Amniotic epithelial cell (primary cell): ENCODE measurements around the genes RAB29 and CTSE.

GRCh38 chr1:205727468-205728043, 22.4 kb downstream of the NUCKS1 start:
- RRBS, result no CpG with 5 or more reads among the region's 7 CpGs

DNA sequence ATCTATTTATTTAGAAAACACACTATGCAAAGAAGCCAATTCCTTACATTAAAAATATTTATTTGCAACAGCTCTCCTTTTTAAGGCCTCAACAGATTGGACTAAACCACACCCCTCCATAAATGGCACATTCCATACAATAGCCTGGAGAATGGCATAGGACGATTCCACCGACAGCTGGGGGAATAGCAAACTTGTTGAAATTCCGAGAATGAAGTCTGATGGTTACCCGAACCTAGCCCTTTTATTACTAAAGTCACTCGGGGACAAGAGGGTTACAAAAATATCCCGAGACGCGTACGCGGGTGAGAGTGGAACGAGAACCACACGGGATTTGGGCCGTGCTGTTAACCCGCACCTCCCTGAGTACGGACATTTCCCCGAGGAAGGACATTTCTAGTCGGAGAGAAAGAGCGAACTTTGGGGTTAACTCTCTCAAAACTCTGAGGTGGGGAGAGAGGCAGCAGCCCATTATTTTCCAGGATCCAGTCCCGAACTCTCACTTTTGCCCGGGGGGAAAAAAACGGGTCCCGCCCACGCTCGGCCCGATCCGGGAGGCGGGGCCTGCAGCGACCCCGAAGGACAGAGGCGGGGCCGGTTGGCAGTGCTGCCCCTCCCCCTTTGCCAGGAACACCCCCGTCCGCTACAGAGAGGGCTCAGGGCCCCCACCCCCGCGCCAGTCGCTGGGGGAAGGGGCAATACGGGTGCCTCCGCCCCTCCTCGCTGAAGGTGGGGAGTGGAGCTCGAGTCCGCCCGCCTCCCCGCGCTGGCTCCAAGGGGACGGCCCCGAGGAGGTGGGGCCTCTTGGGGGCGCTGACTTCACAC, 948 bp downstream of the NUCKS1 start:
- RRBS, result 2% methylated on average over 12 of the region's 47 CpGs

GRCh38 chr1:205750492-205750993, 561 bp upstream of the NUCKS1 start:
- RRBS, result no CpG with 5 or more reads among the region's 6 CpGs

GRCh38 chr1:205774971-205775604, at the start of gene RAB29:
Gene RAB29, minus strand, starts transcription at chr1:205775482.
- RRBS, result 2% methylated on average over 13 of the region's 43 CpGs

GRCh38 chr1:205787278-205787894, 12.1 kb upstream of the RAB29 start:
- RRBS, result no CpG with 5 or more reads among the region's 10 CpGs

DNA sequence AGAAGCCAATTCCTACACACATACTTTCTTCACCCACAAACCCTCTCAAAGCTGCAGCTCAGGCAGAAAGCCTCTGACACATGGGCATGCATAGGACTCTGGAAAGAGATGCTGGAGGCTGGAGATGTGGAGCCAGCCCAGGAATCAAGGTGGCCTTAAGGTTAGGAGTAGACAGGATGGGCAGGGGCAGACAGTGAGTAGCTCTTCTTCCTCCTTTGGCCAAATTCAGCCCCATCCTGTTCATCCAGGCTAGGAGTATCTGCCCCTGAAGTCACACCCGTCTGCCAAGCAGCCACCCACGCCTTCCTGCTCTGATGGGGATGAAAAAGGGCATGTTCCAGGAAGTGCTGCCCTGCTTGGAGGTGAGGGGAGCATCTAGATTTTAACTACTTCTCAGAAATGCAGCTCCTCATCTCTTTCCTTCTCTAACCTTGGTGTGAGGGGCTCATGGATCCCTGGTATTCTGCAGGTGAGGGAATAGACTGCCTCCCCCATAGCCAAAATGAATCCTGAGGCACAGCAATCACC, 7.7 kb downstream of the SLC41A1 start:
- RRBS, result no CpG with 5 or more reads among the region's 2 CpGs

DNA sequence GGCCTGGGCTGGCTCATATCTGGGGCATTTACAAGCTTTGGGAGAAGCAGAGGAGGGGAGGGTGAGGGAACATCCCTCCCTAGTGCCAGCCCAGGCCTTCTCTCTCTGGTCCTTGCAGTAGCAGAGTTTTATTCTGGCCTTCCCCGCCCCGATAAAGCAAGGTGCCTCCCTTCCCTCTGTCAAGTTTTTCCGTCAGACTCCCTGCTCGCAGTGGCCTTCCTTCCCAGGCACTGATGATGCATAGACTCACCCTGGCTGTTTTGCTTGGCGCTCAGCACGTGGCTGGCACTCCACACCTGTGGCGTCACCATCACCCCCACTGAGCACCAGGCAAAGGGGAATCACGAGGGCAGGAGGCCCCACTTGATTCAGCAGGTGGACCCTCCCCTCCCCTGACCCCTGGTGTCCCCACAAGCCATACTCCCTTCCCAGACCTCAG, 7.4 kb downstream of the SLC26A9 start:
- RRBS, result no CpG with 5 or more reads among the region's 8 CpGs

DNA sequence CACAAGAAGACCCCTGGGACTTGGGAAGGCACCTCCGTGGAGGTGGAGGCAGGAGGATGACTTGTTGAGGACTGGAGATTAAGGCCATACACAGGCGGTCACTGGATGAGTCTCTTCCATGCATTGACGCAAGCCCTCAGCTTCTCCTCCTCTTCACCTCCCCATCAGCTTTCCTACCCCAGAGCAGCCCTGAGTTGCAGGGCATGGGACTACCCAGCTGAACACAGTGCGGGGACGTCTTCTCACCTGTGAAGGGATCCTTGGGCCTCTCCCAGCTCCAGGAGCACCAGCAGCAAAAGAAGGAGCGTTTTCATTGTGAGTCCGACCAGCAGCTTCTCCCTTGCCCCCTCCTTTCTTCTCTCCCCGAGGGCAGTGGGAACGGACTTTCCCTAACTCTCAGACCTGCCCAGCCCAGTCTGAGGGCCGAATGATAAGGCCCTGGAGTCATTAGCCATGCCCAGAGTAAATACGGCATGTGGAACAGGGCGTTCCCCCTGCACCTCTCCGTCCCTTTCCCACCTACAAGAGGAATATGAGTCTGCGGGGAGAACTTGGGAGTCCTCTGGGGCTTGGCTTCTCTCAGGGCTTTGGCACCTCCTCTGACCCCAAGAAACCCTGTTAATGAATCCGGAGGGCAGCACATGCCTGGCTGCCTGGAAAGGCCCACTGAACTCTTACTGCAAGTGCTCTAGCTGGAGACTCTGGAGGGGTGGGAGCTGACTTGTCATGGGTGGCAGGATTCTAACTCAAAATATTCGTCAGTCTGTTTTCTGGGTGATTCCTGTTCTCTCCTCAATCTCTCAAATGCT, at the start of gene CTSE:
CTSE (minus strand) TSS at position 418 of the 809 bp plus-strand sequence.
- RRBS, result no CpG with 5 or more reads among the region's 16 CpGs

- RRBS, result no CpG with 5 or more reads among the region's 4 CpGs
Observed at GRCh38 chr1:206053671-206054068, 697 bp downstream of the RHEX start.

GRCh38 chr1:206445606-206446338, 24.5 kb upstream of the IKBKE start:
- RRBS, result no CpG with 5 or more reads among the region's 10 CpGs

GRCh38 chr1:206560075-206560417, 52.2 kb downstream of the EIF2D start:
- RRBS, result no CpG with 5 or more reads among the region's 6 CpGs

DNA sequence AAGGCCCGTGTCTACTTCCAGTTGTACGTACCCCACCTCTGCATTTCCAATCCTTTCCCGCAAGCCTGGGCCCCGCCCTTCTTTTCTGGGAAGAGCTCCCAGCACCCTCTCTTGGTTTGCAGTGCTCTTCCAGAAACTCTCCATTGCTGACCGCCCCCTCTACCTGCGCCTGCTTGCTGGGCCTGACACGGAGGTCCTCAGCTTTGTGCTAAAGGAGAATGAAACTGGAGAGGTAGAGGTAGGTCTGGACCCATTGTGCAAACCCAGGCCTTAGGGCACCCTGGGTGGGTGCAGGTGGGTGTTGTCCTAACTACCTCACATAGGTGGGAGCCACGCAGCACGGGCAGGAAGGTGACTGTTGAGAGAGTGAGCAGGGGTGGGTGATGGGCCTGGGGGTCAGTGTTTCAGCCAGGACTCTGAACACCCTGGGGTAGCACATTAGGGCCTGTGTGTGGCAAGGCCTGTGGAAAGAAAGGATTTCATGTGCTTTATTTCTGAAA, 27.2 kb downstream of the EIF2D start:
- RRBS, result no CpG with 5 or more reads among the region's 9 CpGs

- RRBS, result no CpG with 5 or more reads among the region's 7 CpGs
Observed at GRCh38 chr1:206653772-206654465, 18.6 kb downstream of the DYRK3 start.

DNA sequence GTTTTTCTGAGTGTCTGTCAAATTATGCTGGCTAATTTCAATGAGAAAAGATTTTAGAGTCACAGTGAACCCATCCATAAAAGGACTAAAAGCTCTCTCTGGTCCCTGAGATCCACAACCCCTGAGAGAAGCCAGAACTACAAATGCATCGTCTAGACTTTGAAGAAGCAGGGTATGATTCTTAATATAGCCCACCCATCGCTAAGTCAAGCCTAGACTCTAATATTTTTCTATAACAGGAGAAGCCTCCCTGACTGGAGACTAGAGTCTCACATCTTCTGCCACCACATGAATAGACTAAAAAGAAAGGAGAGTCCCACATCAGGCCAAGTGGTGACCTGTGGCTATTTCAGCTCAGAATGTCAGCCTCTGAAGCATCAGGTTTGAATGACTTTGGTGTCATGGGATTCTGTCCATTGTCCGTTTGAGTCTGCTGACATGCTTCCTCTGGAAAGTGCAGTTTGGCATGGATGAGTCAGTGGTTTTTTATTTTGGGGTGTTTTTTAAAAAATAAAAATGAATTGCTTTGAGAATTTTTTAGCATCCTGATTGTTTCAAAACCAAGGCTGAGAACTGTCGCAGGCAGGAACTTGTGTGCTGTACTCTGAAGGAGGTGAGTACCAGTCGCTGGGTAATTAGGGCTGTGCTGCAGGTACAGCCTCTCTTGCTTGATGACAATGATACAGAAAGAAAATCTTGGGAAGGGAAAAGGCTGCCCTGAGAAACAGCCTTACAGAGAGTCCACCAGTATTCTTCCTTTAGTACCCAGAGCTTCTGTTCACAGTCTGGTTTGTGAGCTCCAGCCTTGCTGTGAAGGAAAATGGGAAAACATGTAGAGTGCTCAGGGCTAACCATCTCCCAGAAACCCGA, 19.5 kb downstream of the DYRK3 start:
- RRBS, result no CpG with 5 or more reads among the region's 6 CpGs

- RRBS, result 2% methylated on average over 11 of the region's 31 CpGs
Observed at GRCh38 chr1:206686124-206687235, 1.8 kb downstream of the MAPKAPK2 start.

- RRBS, result no CpG with 5 or more reads among the region's 5 CpGs
Observed at GRCh38 chr1:206694431-206694916, 9.8 kb downstream of the MAPKAPK2 start.

GRCh38 chr1:206699384-206699947, 14.8 kb downstream of the MAPKAPK2 start:
- RRBS, result no CpG with 5 or more reads among the region's 7 CpGs

- RRBS, result no CpG with 5 or more reads among the region's 5 CpGs
Observed at GRCh38 chr1:206700229-206701452, 15.9 kb downstream of the MAPKAPK2 start.

- RRBS, result 75% methylated on average over 1 of the region's 15 CpGs
Observed at GRCh38 chr1:206722875-206723369, 38.2 kb downstream of the MAPKAPK2 start.

DNA sequence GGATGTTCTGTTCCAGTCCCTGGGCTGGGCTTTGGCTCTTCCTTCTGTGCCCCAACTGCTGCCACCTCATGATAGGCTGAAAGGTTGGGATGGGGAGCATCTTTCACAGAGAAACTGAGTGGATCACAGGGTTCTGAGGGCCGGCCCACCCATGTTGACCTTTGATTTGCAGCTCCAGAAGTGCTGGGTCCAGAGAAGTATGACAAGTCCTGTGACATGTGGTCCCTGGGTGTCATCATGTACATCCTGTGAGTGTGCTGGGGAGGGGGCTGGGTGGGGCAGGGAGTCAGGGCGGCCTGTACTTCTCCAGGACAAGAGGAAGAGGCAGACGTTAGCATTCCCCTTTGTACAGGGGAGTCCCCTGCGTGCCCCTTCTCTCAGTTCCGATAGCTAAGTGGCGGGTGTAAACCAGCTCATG, 40.0 kb upstream of the IL19 start:
- RRBS, result no CpG with 5 or more reads among the region's 6 CpGs